Measurements from ENCODE around the genes CAAP1, LINGO2 and RIGI.

DNA sequence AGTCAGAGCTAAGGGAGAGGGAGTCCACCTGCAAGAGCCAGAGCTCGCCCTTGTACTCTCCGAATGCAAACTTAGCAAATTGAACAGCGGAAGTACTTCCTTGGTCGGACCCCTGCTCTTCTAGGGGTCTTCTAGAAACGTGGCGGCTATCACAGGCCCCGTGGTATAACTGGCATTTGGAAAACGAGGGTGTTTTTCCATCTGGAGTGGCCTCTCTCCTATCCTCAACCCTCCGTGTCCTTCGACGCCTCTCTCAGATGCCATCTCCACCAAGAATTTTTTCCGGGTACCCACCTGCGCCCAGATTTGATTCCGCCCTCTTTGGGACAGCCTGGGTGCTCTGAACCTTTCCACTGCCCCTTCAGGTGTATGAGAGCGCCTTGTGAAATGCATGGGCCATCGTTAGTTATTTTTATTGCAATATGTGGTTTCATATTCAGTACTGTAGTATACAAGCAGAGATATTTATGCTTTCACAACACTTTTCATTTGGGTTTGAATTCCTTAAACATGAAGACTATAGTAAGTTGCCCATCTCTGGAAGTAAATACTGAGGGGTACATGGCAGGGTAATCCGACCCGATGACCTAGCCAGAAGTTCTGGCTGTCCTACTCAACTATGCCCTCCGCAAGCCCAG is 78.1 kb upstream of the IFNE start:
- PRO-cap, result no peak

- PRO-cap, result unidirectional peak, plus-strand start at chr9:21802126; bidirectional peak, plus-strand start at chr9:21802312, minus-strand start at chr9:21802198
These were observed 453 bp upstream of the MTAP start for GRCh38 chr9:21801997-21802368.

DNA sequence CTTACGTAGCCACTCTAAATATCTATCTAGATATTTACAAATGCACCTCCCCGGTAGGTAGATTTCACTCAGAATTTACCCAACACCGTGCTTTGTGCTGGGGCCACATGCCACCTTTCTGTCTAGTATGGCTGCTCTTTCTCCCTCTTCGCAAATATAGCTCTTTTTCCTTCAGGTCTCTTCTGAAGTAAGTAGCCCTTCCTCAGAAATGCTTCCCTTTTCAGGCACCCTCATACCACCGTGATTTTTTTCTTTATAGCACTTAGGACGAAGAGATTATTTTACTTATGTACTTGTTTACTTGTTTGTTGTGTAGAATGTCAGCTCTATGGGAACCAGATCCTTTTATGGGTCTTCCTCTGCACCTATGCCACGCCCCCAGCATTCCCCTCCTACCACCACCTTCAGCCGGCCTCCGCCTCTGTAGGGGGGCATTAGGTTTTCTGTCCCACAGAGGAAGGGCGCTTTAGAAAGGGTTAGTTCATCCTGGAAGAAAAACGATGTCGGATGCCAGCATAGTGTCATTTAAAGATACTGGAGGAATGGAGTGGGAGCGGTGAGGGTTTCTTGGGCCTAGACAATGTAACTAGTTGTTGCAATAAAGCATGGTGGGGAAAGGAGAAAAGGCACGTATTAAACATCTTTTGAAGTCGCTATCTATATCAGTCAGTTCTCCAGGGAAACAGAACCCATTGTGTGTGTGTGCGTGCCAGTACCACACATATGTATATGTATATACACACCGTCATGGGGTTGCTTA is 12.6 kb downstream of the CDKN2B start:
- PRO-cap, result no peak

DNA sequence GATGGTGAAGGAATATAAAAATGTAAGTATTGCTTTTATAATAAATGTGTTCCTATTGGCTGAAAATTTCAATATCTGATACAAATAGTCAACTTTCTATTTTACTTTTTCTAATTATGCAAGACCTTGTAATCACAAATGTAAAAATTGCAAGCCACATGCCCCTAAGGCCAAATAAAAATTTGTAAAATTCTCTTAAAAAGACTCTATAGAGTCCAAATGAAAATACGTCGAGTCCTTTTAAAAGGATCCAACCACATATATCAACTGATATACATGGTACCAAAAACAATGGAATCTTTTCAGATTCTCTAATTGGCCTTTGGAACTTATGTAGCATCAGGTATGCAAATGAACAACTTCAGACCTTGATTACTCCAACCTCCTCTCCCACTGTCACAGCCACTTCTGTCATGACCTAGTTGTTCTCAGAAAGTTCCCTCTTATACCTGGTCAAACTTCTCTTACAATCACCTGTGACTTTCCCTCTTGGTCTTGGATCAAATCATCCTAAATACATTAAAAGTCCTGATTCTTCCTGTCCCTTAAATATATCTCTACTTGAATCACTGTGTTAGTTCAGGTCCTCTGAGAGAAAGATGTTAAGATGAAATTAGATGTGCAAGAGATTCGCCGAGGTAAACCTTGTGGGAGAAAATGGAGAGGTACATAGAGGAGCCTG is 104.8 kb upstream of the CDKN2B start:
- PRO-cap, result no peak

DNA sequence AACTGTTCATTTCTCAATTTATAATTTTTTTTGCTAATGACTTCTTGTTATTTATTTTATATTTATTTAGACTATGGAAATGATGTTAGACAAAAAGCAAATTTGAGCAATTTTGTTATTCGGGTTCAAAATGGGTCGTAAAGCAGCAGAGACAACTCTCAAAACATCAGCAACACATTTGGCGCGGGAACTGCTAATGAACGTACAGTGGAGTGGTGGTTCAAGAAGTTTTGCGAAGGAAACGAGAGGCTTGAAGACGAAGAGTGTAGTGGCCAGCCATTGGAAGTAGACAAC is 374.0 kb downstream of the DMRTA1 start:
- PRO-cap, result no peak

DNA sequence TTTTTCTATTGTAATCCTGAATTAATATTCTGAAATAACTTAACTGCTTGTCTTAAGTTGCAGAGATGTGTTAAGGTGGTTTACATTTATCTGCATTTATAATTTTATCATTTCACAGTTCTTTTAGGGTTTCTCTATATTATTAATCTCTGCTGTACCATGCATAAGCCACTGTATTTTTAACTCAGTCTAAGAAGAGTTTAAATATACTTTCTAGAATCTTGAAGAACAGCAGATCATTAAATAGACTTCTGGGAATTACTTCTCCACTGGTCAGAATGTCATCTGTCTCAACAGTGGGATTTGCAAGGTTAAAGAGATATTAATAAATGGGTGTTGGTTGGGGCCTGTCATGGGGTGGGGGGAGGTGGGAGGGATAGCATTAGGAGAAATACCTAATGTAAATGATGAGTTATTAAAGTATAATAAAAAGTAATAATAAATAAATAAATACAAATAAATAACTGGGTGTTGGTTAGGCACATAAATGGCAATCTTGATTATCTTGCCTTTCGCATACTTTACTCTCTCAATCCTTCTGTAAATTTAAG is 316.0 kb upstream of the IZUMO3 start:
- PRO-cap, result no peak

GRCh38 chr9:25607580-25608022 is 70.6 kb downstream of the TUSC1 start:
- PRO-cap, result no peak

- PRO-cap, result bidirectional peak, plus-strand start at chr9:26892446, minus-strand start at chr9:26892362; bidirectional peak, plus-strand start at chr9:26892885, minus-strand start at chr9:26892817
These were observed at the start of gene CAAP1 for GRCh38 chr9:26892071-26893117. Gene CAAP1, minus strand, starts transcription at chr9:26892802.

- PRO-cap, result no peak
These were observed 940 bp upstream of the IFT74 start for GRCh38 chr9:26955145-26955798.

- PRO-cap, result no peak
These were observed 1.3 kb downstream of the TEK start for GRCh38 chr9:27110322-27110707.

DNA sequence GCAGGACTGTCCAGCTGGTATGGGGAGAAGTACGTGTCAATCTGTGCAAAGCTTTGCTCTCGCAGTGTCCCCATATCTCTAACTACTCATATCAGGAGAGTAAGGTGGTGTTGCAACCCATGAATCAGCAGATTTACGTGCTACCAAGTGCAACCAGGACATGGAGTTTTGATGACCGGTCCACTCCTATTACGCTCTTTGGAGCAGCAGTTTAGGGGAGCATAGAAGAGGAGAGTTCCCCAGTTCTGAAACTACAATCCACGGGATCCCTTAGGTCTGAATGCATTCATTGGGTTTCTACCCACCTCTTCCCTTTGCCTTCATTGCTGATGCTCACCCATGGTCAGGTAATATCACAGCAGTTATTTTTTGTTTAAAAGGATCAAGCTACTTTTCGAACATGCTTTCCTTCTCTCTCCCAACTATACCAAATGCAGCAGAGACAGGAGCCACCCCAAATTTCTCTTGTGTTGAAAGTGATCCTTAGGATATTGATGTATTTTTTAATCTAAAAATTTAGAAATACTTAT is 74.9 kb downstream of the TEK start:
- PRO-cap, result no peak

GRCh38 chr9:27369510-27370462 is 72.8 kb upstream of the EQTN start:
- PRO-cap, result no peak

- PRO-cap, result no peak
These were observed 6.6 kb downstream of the C9orf72 start for GRCh38 chr9:27566596-27567208.

GRCh38 chr9:27570921-27571342 is 2.3 kb downstream of the C9orf72 start:
- PRO-cap, result no peak

DNA sequence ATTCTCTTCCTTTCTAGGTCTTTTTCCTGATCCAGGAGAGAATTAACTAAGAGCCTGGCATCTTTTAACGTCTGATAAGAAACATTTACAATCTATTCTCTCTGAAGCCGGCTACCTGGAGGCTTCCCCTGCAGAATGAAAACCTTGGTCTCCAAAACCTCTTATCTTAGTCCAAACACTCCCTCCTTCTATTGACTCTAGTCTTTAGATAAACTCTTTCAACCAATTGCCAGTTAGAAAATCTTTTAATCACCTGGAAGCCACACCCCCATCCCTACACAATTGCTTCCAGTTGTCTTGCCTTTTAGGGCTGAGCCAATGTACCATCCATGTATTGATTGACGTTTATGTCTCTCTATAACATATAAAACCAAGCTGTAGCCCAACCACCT is 297.1 kb downstream of the LINGO2 start:
- PRO-cap, result unidirectional peak, minus-strand start at position 137 of the sequence

DNA sequence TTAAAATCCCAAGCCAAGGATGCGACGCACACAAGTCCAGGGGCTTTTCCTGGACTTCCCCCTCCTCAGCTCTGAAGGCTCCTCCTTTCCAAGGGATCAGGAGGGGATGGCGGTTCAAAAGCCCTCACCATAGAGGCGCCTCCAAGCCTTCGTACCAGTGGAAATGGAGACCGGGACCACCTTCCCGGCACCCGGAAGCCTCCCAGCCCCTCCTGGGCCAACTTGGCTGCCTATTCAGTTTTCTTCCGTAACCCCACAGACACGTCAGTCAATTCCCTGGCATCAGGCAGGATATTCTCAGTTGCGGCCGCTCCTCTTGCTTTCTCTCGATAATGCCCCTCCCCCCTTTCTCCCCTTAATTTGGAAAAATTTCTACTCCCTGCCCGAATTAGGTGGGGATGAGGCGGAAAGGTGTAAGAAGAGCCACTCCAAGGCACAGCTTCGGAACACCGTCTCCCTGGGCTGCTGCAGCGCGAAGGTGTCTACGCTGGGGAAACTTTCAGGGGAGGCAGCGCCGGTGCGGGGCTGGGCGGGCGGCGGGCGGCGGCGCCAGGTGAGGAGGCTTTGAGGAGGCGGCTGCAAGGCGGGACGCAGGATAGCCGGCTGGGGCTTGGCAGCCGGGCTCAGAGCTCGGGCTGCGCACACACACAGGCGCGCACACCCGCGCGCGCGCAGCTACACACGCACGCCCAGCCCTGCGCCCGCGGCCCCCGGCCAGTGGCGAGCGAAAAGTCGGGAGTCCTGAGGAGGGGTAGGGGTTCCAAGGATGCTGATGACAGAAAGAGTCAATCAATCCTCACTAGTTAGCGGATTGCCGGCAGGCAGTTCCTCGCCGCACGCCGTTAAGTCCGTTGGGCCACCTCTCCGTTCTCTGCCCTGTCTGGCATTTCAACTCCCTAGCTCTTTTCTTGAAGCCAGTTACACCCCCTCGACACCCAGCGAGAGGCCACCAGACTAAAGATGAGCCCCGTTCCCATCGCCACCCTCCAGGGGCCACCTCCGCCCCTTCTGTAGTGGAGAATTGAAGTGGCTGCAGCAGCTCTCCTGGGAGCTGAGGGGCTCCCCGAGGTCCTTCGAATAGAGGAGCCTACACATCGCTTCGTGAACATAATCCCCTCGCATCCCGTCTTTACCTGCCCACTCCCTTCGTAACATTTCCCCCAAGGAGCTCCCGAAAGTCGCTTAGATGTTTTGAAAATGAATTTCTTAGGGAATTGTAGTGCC is at the start of gene LINGO2:
TSS of gene LINGO2 (minus strand) at position 649 of the 1,224 bp plus-strand sequence.
- PRO-cap, result no peak

- PRO-cap, result no peak
These were observed 1557.6 kb upstream of the LINGO2 start for GRCh38 chr9:30770914-30771438.

DNA sequence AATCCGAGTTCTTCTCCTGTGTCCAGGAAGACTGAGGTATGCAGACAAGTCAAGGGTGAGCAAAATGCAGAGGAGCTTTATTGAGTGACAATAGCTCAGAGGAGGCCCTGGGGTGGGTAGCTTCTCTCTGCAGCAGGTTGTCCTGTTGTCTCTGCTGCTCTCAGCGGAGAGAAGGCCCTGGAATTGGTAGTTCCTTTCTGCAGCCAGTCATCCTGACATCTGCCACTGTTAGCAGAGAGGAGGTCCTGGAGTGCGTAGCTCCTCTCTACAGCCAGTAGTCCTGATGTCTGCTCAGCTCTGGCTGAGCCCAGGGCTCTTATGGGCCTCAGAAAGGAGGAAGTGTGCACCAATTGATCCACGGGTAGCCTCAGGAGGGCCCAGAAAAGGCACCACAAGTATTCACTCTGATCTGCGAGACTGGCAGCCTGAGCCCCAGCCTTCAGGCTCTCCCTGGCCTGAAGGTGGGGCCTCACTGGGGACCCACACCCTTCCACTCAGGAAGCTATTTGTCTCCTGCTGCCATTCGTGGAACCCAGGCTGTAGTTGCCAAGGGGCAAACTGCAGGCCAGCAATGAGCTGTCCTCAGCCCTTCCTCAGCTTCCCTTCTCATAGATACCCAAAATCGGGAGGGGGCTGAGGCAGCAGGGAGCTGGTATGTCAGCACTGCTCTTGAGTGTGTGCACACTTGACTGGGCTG is 1049.6 kb upstream of the ACO1 start:
- PRO-cap, result no peak

GRCh38 chr9:32525825-32526446 is at the start of gene RIGI:
Gene RIGI, minus strand, starts transcription at chr9:32526196.
- PRO-cap, result bidirectional peak, plus-strand start at chr9:32526348, minus-strand start at chr9:32526195

DNA sequence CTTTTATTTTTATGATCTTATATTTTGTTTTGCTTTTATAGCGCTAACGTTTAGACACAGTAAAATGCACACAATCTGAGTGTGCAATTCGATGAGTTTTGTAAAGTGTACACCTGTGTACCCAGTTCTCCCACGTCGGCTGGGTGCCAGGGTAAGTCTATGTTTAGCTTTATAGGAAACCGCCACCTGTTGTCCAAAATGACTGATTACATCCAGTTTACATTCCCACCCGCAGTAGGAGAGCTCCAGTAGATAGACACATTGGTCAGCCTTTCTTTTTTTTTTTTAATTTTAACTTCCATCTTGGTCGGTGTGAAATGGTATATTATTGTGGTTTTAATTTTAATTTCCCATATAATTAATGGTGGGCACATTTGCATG is 441 bp upstream of the RIGI start:
- PRO-cap, result no peak

Measured in bile duct (tissue), 1 donor.